SP-49 (cell line): Measurements from ENCODE around the genes EED and TMEM135.

DNA sequence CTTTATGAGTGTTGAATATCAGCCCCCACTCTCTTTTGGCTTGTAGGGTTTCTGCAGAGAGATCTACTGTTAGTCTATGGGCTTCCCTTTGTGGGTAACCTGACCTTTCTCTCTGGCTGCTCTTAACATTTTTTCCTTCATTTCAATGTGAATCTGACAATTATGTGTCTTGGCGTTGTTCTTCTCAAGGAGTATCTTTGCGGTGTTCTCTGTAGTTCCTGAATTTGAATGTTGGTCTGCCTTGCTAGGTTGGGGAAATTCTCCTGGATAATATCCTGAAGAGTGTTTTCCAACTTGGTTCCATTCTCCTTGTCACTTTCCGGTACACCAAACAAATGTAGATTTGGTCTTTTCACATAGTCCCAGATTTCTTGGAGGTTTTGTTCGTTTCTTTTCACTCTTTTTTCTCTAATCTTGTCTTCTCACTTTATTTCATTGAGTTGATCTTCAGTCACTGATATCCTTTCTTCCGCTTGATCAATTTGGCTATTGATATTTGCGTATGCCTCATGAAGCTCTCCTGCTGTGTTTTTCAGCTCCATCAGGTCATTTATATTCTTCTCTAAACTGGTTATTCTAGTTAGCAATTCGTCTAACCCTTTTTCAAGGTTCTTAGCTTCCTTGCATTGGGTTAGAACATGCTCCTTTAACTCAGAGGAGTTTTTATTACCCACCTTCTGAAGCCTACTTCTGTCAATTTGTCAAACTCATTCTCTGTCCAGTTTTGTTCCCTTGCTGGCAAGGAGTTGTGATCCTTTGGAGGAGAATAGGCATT lies 79.7 kb downstream of the DLG2 start:
- PRO-cap: no peak

DNA sequence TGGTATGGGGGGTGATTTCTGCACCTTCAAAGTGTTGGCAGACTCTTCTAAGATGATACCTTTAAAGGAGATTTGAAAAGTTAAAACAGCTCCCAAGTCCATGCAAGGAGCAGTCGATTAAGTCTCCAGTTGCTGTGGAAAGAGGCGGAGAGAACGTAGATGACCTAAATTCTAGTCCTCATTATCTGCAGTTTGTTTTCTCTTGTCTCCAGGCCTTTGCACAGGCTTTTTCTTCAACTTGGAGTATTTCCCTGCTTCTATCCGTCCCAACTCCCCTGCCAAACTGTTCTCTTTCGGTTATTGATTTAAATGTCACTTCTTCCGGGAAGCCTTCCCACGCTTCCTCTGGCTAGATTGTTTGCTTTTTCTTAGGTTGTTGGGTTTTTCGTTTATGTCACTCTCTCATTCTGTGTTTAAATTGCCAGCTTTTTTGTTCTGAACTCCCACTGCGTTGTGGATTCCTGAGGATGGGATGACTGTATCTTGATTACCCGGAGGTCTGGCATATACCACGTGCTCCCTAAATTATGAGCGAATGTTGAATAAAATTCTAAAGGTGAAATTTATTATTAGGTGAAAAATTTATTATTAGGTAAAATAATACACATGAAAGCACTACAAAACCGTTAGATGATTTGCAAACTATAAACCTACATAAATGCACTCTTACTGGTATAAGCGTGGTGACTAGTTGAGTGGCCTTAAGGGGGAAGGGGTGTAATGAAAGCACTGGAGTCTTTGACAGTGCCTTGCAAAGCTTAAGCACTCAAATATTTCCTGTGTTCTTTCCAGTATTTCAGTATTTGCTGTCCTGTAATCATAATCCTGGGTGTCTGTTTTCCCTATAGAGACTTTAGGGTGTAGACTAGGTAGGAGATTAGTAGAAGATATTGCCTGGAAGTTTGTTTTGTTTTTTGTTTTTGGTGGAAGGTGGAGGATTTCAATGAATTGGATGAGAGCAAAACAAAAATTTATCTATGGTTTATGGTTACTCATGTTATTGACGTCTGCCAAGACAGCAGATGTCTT lies 628 bp downstream of the TMEM126B start:
- PRO-cap: no peak

DNA sequence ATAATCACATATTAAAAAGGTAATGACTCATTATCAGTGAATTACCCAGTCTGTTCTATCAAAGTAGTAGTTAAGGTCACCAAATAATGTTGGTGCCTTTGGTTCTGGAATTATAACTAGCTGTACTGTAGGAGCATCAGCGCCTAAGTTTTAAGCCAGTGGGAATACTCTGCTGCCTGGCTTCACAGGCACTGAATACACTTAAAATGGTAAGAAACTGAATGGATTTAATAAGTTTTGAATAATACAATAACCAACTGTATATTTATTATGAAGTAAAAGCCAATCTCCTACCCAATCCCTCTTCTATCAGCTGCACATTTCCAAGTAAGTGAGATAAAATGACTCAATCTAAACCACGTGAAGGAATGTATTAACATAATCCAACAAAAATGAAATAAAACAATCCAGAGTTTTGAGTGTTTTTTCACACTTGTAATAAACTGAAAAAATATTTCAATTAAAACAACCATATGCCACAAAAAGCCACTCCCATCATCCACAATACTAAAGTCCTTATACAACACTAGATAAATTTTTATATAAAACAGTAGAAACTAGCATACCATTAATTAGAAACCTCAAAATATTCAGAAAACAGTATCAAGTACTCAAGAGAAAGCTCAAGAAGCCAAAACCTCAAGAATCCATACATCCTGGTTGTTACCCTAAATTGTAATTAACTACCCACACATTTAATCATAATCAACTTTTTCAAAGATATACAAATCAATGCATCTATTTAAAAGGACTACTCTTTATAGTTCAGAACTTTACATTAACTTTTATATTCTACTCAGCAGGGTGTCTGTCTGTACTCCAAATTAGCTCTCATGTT lies 5.4 kb downstream of the CREBZF start:
- PRO-cap: no peak

- PRO-cap: no peak
Measured at GRCh38 chr11:85665688-85666333, 882 bp upstream of the CREBZF start.

GRCh38 chr11:85748705-85749243 lies 62.2 kb downstream of the SYTL2 start:
- PRO-cap: no peak

DNA sequence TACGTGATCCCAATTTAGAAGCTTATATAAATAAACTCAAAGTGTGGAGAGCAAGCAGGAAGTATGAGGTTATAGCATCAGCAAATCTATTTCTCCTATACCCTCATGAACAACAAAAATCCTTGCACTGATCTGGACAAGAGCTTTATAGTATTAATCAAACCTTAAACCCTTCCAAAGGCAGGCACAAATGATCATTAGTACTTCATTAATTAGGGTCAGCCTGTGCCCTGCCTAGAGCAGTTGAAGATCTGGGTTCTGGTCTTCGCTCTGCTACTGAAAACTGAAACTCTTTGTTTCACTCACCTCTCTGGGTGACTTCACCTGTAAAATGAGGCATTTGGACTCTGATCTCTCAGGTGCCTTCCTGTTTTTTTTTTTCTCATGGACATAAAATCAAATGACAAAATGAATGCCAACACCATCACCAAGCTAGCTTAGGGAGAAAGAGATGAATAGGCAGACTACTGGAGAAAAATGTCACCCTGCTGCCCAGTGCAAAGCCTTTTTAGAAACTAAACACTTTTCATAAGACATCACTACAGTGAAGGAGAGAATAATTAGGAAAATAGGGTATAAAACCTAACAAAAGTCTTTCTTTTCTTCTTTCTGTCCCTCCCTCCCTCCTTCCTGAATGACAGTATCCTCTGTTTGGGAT lies 36.2 kb downstream of the SYTL2 start:
- PRO-cap: no peak

DNA sequence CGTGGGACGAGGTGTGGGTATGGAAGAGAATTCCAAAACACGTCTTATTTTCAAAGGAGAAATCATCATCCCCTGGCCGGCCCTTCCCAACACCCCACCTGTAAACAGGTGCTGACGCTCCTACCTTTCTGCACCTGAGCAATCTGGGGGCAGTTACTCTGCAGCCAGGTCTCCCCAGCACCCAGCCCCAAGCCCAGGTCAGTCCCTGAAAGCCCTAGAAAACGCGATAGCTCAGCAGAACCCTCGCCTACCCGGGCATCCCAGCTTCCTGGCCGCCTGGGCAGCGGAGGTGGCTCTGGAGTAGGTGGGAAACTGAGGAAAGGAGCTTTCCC lies 521 bp downstream of the SYTL2 start:
- PRO-cap: no peak

GRCh38 chr11:85979984-85980600 lies 88.8 kb downstream of the PICALM start:
- PRO-cap: no peak

DNA sequence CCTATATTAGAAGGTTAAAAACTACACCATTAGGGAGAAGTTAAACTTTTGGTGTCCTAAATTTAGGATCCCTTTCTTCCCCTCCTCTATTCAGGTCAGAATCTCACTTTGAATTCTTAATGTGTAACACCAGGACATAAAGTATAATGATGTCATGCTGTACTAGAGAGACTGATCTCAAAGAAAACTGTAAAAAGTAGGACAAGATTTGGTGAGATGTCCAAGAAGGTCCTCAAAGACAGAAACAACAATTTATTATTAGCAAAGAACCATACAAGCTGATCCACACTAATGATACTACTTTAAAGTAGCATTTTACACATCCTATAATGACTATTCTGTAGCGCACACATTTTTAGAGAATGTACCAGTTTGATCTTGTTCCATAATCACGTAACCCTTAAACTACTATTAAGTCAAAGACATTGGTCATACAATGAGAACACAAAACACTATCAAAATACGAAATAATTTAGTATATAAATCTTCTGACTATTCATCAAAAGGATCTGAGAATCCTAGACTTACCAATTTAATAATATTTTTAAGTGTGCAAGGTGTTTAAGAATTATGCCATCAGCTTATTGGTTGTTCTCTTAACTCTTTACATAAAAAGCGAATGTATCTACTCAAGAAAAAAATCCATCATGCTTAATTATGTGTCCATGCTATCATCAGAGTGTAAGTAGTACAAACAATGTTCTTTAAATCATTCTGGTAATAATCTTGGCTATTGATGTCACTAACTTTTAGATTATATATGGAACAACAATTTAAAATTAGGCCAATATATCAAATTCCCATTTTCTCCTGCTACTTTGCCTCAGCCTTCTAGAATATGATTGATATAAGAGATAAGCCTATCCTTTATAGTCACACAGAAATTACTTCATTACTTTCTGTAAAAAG lies 83.6 kb downstream of the PICALM start:
- PRO-cap: no peak

DNA sequence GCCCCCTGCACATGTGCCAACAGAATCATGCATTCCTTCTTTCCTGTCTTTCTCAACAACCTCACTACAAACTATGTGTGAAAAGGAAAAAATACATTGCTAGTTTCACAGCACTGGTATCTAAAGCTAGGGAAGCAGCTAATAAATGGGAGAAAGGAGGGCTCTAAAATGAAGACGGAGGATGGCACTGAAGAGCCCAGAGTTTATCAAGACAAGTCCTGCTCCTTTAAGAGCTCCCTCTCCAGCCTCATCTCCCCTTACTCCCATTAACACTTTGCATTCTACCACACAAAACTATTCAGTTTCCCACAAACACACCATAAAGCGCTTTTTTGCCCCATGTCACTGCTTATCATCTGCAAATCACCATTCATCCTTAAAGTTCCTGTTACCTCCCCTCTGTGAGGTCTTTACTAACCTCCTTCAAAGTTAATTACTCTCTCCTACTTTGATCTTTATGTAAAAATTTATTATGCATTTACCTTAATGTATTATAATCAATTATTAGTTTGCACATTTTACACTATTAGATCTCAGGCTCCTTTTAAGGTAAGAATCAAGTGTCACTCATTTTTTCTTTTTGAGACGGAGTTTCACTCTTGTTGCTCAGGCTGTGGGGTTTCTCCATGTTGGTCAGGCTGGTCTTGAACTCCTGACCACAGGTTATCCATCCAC lies 14.5 kb downstream of the PICALM start:
- PRO-cap: no peak

GRCh38 chr11:86182819-86183624 lies 61.5 kb upstream of the EED start:
- PRO-cap: no peak

GRCh38 chr11:86244649-86245741 lies at the start of gene EED:
EED (plus strand) TSS chr11:86244753.
- PRO-cap: bidirectional peak, plus-strand start at chr11:86245236, minus-strand start at chr11:86245051

DNA sequence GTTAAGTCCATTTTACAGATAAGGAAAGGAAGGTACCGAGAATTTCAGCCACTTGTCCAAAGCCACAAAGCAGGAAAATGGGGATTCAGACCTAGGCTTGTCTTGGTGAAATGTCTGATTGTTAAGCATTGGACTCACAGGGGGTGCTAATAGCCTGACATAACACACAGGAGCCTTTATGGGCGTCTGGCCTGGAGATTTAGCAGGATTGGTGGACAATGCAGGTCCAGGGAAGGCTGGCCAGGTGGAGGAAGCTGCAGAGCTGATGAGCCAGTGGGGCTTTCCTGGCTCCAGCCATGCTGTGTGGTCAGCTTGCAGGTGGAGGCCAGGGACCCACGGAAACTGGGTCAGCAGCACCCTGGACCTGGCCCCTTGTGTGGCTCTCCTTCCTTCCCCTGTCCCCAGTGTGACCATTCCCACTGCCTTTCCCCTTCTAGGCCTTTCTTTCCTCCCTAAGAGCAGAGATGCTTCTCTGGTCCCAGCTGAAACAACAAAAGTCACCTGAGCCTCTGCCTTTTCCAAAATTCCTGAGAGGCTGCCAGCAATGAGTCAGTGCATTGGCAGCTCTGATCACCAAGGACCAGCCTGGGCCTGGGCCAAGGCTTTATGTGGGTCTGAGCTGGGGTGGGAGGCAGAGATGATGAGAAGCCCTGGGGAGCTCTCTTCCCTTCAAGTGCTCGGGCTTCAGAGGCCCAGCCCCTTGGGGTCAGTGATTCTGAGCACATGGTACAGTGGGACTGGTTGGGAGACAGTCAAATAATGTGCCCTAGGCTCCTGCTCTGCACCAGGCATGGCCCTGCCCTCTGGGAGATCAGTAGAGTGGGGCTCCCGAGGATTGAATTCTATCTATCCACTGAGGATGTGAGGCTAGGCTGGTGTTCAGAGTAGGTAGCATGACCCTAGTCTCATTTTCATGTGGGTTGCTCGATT lies 85.2 kb downstream of the CCDC81 start:
- PRO-cap: no peak

DNA sequence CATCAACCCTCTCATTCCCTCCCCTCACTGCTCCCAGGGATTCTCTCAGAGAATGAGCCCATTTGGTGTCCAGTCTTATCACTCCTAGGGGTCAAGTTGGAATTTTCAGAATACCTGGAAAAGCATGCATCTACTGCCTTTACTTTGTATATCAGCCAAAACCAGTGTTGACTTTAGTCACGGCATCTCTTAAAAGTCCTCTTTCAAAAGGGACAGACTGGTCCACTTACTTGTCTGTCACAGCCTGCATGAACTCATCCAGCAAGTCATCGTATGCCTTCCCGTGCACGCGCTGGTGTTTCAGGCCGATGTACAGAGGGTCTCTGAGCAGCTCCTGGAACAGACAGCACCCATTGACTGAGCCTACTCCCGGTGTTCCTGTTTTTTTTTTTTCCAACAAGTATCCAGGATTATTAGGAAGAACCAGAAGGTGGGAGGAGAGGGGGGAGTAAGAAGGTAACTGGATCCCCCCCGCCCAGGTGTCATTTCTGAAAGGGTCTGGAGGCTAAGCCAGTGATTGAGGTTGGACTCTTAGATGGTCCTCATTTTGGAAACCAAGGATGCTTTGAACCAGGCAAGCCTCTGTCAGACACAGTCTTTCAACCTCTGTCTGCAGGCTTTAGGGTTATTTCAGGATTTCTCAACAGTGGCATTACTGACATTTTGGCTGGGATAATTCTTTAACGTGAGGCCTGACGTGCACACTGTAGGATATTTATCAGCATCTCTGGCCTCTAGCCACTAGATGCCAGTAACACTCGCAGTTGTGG lies 112.6 kb downstream of the CCDC81 start:
- PRO-cap: no peak

GRCh38 chr11:86623054-86623642 lies 177.2 kb upstream of the PRSS23 start:
- PRO-cap: no peak

DNA sequence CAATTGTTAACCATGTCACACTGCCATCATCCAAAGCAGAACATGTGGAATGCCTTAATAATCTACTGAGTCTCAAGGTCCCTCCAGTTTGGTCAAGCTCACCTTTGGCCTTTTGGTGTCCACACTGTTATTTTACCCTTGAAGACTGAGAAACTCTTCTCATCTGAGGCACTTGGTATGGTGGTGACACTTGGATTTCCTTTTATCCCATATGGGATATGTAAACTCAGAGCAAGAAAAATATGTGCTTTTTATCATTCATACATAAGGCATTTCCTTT lies 64.8 kb upstream of the PRSS23 start:
- PRO-cap: no peak

DNA sequence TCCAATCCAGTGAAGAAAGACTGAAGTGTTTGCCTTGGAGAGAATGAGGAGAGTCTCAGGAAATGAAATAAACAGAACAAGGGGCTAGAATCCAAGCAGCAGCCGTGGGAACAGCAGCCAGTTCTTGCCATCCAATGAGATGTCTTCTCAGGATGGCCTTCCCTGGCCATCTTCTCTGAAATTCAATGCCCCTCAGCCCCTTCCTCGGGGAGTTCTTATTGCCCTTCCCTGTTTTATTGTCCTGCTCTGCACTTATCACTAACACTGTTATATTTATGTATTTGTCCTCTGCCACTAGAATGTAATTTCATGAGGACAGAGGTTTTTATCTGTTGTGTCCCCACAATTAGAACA lies 14.7 kb downstream of the PRSS23 start:
- PRO-cap: no peak

DNA sequence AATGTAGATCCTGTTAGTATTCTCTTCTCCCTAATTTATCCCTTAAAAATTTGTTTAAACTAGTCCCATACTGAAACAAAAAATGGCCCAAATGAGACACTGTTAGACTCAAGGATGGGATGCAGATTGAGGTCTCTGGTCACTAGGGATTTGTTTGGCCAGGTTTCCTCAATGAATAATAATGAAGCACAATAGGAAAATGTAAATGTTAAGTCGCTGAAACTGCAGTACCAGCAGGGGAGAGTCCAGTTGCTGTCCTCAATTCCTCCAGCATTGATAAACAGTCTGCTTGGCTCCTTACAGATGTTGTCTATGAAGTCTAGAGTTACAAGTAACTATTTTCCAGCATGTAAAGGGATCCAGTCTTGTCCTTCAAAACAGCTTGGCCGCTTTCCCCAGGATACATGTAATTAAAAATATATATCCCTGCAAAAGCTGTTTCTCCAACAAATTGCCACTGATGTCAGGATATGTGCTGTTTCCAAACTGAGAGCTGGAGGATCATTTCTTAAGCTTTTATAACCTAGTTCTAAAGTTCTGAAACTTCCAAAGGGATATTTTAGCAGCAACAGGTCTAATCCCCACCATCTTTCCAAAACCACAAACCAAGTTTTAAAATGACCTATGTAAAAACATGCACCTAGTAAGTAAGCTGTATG lies 2.2 kb downstream of the FZD4 start:
- PRO-cap: no peak

DNA sequence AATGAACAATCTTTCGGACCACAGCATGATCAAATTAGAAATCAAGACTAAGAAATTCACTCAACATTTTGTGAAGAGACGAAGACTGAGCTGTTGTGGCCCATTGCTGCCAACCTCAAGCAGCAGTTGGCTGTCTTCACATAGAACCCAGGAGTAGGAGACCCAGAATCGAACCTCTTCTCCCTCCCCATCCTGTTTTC lies 13.5 kb upstream of the TMEM135 start:
- PRO-cap: no peak

DNA sequence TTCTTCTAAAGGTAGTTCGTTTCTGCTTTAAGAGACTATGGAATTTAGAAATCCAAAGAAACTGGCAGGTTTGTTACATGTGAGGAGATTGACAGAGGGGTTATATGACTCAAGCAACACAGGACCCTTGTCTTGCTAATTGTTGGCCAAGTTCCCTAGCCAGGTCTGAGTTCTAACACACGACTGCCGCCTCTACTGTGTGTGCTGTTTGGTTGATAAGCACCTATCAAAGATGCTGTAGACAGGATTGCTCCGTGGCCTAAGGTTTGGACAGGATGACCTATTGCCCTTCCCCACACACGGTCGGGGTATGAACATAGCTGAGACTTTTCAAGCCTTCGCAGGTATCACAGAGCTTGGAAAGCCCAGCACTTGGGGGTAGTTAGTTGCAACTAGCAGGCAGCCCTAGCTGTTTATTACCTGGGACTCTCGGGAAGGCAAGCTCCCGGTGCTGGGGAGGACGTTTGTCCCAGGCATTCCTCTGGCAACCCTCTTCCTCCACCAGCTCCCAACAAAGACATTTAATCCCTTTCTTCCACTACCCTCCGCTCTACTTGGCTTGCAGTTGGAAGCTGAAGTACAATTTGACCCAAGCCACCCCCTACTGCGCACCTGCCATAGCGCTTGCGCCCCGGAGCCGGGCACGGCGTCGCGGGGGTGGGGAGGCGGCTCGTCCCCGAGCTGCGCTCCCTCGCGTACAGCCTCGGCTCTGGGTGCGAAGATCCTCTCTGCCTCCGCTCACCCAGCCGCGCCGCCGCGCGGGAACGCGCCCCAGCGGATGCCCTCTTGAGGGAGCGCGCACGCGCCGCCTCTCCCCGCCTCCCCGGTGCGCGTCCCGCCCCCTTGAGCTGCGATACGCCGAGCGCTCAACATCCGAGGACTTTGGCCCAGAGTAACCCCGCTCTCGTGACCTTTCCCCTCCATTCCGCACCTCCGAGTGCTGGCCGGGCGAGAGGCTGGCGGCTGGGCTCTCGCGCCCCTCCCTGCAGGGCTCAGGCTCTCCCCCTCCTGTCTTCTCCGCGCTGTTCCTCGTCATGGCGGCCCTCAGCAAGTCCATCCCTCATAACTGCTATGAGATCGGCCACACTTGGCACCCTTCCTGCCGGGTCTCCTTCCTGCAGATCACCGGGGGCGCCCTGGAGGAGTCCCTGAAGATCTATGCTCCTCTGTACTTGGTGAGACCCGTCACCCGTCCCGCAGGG lies at the start of gene TMEM135:
TSS of gene TMEM135 (plus strand) at position 923 of the 1,202 bp plus-strand sequence.
- PRO-cap: bidirectional peak, plus-strand start at position 1,063 of the sequence, minus-strand start at position 758 of the sequence